ENCODE results near the genes ARFIP1 and MND1.

- PRO-cap = no peak
These were observed 17.0 kb upstream of the TMEM154 start for GRCh38 chr4:152696550-152697509.

GRCh38 chr4:152779372-152780495, at the start of gene ARFIP1:
TSS of gene ARFIP1 (plus strand) at chr4:152779954.
- PRO-cap = bidirectional peak, plus-strand start at chr4:152779960, minus-strand start at chr4:152779741

DNA sequence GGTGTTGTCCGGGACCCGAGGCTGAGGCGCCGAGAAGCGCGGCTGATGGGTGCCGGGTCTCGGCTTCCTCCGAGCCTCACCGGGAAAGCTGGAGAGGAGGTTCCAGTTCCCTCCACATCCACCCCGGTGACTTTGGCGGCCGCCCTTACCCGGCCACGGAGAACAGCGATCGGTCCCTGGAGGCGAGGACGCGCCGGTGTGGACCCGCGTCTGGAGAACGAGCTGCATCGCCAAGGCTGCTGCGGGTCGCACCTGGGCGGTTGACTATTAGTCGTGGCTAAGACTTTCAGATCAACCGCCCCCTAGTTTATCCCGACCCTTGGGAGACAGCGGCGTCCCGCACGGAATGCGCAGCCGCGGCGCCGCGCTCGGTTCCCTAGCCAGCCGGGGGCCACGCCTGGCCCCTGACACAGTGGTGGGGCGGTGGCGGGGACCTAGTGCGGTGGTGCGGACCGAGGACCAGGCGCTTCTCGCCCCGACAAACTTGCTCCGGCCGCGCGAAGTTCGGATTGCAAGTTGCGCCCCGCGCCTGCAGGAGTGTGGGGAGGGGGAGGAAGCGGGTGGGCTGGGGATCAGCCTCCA, 468 bp downstream of the FHDC1 start:
- PRO-cap = no peak

- PRO-cap = bidirectional peak, plus-strand start at chr4:153153471, minus-strand start at chr4:153153333
These were observed 51.0 kb upstream of the TRIM2 start for GRCh38 chr4:153152793-153154034.

- PRO-cap = no peak
These were observed 252 bp upstream of the TRIM2 start for GRCh38 chr4:153204048-153204334.

DNA sequence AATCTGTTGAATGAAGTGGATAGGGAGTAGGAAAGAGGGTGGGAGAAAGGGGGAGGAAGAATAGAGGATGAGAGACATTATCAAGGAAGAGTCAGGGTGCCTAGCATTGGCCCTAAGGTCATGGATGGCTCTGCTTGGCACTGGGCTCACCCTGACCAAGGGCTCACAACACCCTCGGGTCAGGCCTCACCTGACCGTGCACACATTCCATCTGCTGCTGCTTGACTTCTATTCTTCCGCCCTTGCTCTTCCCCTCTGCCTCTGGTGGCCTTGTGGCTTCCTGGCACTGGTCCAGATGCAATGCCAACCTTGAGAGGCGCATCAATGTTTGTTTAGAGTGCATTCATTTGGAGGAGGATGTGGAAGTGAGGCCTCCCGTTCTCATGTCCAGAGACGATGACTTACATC, 42.4 kb downstream of the TRIM2 start:
- PRO-cap = no peak

DNA sequence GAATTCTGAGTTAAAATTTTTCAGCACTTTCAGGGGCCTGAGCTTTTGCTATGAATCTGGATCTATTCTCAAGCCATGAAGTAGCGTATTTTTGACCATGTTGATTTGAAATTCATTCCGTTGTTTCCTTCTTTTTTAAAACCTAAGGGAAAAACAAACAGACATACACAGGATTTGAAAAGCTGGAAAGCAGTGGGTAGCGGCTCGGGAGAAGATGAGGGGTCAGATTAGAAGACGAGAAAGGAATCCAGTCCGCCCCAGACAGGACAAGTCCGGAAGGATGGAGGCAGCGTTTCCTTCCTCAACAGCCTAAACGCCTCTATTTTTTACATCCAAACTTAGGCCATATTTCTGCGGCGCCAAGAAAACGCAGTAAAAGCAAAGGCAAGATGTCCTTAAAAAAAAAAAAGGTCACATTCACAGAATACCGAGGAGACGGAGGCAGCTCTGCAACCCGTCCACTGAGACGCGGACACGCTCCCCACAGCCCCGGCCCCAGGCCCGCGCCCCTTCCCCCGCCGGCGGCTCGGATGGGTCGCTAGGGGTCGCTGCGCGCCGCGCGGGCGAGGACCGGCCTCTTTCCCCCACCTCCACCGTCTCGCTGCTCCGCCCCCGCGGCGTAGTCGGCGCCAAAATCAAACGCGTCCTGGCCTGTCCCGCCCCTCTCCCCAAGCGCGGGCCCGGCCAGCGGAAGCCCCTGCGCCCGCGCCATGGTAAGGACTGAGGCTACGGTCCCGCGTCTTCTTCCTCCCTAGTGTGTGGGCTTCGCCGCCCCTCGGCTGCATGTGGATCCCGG, at the start of gene MND1:
Gene MND1 (plus strand): TSS at position 661 of the 796 bp plus-strand sequence.
- PRO-cap = no peak

DNA sequence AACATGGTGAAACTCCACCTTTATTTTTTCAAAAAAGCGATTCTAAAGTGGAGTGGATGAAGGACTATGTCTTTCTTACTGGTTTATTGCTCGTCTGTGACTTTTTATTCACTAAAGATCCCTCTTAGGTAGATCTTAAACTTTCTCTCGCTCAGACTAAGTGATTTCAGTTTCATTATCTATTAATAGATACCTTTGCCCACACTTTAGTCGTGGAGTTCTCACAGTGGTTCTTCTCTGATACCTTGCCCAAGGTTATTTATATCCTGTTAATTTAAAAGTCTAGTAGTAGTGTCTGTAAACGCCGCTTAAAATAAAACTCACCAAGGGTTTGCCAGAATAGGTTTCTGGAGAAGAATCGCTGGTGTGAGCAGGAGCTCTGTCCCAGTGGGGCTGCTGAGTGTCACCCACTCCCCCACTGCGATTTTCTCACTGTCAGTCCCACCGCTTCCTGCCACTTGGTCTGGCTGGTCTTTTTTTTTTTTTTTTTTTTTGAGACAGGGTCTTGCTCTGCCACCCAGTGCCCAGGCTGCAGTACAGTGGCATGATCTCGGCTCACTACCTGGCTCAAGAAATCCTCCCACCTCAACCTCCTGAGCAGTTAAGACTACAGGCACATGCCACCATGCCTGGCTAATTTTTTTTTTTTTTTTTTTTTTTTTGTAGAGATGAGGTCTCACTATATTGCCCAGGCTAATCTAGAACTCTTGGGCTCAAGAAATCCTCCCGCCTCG, 26.8 kb upstream of the TMEM131L start:
- PRO-cap = no peak

- PRO-cap = bidirectional peak, plus-strand start at chr4:153465851, minus-strand start at chr4:153465715; bidirectional peak, plus-strand start at chr4:153466360, minus-strand start at chr4:153466229
These were observed 457 bp upstream of the TMEM131L start for GRCh38 chr4:153465544-153466262.

DNA sequence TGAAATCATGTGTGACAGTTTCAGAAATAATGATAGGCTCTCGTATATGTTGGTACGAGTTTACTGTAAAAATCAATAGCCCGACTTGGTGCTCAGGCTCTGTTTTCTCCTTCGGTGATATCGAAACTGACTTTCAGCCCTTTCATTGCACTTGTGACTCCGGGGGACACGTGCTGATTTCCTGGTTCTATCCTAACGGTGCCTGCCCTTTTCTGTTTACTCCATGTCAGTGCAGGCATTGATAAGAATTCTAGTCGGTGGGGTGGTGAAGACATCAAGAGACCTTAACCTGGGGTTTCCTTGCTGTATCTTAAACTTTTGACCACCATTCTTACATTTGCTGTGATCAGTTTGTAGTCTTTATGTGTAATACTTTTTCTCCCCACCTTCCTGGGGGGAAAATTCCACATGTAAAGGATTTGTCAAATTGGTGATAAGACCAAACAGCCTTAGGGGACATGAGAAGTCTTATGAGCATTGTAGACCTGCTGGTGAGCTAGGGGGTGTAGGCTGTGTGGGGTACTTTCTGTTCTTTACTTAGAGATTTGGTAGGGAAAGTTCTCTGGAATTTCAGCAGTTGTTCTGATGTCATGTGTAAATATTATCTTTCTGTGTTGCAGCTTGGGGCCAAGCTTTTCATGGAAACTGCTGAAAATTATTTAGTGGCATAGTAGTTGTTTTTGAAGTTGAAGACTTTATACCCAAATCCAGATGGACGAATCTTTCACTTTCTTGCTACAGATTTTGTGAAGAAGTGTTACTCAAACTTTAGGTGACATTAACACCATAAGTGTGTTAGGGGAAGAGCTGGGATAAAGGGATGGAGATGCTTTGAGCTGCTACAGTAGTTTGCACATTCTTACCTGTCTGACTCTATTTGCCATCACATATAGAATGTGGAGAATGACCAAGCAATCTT, 52.8 kb downstream of the TMEM131L start:
- PRO-cap = bidirectional peak, plus-strand start at position 244 of the sequence, minus-strand start at position 116 of the sequence; bidirectional peak, plus-strand start at position 619 of the sequence, minus-strand start at position 535 of the sequence

GRCh38 chr4:153523895-153524483, 57.8 kb downstream of the TMEM131L start:
- PRO-cap = no peak

GRCh38 chr4:153538500-153538754, 72.3 kb downstream of the TMEM131L start:
- PRO-cap = no peak

- PRO-cap = no peak
These were observed 87.5 kb downstream of the TMEM131L start for GRCh38 chr4:153553506-153554156.

DNA sequence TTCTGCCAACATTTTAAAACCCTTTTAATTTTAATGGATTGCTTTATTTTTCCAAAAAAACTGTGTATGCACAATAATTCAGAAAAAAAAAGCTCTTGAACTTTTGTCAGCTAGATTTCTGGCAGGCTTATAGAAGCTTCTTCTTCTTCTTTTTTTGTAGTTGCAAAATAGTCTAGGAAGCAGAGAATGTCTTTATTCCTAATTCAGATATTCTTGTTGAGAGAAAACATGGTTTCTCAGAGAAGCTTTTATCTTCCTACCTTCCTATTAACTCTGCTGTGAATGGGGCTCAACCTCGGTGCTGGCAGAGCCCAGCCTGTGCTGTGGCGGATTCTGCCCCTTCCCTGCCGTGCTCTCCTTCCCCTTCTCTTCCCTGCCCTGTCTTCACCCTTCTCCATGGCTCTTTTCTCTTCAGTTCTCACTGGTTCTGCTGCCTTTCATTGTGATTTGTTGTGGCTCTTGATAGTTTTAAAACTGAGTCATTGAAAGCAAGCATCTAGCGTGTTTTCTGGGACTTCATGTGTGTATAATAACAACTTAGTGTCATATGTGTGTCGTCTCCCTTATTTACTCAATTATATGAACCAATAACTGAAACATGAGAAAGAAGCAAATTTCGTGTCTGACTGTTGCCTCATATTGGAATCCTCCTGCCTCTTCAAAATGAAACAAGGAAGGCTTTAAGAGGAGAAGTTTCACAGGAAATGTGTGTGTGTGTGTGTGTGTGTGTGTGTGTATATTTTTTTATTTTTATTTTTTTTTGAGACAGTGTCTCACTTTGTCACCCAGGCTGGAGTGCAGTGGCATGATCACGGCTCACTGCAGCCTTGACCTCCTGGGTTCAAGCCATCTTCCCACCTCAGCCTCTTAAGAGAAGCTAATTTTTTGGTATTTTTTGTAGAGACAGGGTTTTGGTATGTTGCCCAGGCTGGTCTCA, 145.6 kb upstream of the SFRP2 start:
- PRO-cap = no peak

DNA sequence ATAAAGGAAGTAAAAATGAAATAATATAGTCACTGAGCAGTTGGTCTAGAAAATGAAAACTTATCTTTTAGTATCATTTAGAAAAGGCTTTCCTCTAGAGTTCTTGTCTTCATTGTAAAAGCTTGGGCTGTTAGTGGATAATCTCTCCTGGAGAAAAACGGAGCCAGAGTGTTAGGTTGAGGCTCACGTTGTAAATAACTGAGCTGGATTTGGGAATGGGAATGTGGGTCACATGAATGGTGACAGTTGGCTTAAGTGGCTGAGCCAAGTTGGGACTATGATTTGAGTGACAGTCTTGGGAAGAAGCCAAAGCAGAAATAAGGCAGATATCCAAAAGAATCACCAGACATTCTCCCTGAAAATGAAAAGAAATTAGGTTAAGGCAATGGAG, 33.5 kb upstream of the PDGFC start:
- PRO-cap = unidirectional peak, minus-strand start at position 196 of the sequence

DNA sequence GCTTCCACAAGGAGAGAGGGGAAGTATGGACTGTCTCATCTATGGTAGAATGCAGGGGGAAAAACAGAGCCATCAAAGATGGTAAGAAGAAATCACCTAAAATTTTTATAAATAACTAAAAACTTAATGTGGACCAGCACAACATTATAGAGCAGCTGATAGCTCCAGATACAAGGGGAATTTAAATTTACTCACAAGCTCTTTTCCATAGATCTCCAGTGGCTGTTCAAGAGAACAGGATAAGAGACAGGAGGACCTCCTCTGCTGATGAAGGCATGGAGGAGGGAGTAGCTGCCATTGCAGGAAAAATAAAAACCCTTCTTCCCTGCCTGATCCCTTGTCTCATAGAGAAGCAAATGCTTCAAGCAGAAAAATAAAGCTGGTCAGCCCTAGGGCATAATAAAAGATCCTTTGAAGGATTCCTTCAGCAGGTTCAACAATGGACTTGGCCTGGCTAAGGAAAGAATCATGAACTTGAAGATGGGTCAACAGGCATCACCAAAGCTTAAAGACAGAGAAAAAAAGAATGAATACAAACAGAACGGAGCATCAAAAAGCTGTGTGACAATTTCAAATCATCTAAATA, 113.5 kb downstream of the GASK1B start:
- PRO-cap = no peak

DNA sequence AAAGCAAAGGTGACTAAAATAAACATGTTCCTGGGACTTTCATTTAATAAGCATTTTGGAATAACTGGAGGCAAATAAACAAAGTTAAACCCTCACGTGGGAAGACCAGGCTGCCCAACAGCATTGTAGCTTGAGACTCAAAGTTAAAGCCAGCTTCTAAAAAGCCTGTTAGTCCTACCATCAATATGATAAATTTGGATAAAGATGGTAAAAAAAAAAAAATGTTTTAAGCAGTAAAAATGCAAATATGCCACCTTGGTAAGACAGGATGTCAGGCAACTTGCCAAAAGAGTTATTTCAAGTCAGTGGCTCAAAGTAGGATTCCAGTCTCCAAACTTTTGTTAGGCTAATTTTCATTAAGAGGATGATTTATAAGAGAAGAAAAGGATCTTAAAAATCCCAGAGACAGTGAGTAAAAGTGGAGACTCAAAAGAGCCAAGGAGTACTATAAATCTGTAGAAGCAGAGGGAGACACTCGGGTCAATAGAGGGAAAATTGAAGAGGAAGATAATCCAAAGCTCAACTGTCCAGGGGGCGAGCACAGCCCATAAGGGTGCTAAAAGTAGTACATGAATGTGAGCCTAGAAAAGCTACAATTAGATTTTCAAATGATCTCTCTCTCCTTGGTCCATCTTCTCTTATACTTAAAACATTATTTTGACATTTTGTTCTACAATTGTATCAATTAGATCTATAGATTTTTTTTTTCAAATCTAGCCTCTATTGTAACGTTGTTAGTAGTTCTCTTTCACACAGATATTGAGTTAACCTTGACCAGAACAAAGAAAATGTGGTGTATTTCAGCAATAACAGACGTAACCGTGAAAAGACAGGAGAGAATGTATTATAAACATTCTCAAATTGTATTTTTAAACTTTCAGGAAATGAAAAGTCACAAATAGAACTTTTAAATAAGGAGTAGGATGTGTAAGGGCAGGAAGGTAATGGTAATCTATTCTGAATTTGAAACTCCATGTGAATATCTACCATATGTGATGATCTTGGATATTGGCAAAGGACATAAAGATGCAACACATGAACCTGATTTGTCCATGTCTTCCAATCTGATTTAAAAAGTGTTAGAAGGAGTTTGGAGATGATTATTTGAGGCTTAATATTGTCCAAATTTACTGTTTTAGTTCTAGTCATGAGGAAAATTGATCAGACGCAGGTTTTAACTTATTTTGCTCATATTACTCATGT, 47.2 kb downstream of the GASK1B start:
- PRO-cap = no peak

DNA sequence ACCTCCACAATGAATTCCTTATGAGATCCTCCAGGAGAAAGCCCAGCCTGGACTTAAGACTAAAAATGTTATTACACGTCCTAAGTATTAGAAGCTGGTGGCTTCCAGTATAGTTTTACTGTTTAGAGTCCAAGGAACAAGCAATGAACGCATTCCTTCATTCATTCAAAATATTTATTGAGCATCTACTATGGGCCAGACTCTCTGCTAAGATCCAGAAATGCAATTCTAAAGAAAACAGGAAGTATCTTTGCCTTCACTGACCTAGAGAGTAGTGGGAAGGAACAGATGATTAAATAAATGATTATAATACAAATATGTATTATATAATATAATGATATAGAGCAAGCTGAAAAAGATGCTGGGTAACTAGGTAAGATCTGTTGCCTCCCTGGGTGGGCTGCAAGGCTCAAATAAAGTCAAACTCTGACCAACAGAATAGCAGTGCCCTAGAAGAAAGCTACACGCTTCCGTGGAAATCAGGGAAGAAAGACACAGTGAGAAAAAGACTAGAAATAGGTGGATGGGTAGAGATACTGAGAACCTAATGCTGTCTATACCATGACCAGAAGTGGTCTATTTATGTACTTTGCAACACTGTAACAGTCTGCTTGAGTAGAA, 5.3 kb downstream of the GASK1B start:
- PRO-cap = no peak

DNA sequence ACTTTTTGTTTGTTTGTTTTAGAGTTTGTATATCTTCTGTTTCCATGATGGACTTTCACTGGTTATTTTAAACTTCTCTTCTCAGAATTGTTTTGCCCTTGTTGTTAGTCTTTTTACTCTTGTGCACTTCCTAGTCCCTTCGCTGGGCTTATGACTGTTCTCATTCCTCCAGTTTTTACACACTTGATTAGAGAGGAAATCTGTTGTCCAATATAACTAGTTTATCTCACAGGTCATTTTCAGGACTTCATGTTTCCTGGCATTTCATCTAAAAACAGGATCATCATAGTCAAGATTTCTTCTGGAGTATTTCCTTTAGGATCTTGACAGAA, 2.9 kb downstream of the FNIP2 start:
- PRO-cap = no peak

DNA sequence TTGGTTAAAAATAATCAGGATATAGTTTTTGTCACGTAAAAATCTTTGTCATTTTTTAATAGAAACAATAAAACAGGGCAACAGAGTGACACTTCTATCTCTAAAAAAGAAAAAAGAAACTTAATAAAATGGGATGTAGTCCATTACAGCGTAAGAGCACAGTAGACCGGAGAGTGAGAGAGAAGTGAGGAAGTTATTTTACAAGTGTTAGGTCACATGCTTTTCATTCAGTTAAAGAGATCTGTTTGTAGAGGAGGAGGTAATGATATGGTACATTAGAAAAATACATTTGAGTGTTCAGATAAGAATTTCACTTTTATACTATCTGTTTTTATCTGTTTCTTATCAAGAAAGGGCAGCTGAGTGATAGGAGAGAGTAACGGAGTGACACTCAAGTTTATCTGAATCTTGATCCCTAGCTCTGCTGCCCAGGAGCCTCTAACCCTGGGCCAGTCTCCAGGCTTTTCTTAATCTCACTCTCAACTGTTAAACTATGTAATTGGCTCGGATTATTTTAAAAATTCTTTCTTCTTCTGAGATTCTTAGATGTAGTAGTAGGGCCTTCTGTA, 38.9 kb downstream of the FNIP2 start:
- PRO-cap = no peak

Measured in left lobe of liver (tissue), 1 donor.